HTERT-HM (cell line): ENCODE measurements around a stretch of chr18.

- RRBS: no CpG with 5 or more reads among the region's 1 CpG
These were observed 48.1 kb upstream of the L3MBTL4 start for GRCh38 chr18:6462880-6463121.

GRCh38 chr18:6752482-6752847, 22.9 kb downstream of the ARHGAP28 start:
- RRBS: no CpG with 5 or more reads among the region's 2 CpGs

GRCh38 chr18:6994769-6995402, 122.7 kb downstream of the LAMA1 start:
- RRBS: no CpG with 5 or more reads among the region's 7 CpGs

- RRBS: no CpG with 5 or more reads among the region's 18 CpGs
These were observed 42.5 kb downstream of the LRRC30 start for GRCh38 chr18:7273092-7274065.

DNA sequence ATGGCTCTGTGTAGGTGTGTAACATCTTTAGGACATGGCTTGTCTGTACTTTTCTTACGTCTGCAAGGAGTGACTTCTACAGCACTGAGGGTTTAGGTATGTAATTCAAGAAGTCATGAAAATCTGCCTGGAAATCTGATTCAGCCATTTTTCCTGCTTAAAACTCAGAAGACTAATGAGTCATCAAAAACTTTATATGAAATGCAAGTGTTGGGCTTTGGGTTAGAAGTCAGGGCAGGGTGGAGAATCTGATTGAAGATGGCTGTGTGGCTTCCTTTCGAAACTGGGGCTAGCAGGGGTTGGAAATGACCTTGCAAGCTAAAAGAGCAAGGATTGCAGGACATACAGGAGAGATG, 8.6 kb downstream of the PTPRM start:
- RRBS: no CpG with 5 or more reads among the region's 2 CpGs

DNA sequence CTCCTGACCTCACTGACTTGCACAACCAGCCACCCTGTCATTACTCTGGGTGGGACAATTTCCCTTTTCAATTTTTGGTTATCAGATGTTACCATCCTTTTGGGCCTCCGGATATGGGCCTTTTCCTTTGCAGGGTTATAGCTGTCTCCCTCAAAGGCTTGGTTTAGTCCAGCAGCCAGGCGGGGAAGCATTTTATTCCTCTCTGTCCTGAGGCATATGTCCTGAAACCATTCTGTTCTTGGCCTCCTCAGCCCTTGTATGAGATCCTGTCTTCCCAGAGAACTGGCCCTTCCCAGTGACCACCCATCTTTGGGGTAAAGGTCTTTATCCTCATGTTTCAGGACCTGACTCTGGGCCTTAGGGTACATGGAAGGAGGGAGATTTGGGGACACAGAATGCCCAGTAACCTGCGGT, 60.1 kb downstream of the PTPRM start:
- RRBS: no CpG with 5 or more reads among the region's 3 CpGs

- RRBS: no CpG with 5 or more reads among the region's 4 CpGs
These were observed 335.2 kb downstream of the PTPRM start for GRCh38 chr18:7902176-7902759.

DNA sequence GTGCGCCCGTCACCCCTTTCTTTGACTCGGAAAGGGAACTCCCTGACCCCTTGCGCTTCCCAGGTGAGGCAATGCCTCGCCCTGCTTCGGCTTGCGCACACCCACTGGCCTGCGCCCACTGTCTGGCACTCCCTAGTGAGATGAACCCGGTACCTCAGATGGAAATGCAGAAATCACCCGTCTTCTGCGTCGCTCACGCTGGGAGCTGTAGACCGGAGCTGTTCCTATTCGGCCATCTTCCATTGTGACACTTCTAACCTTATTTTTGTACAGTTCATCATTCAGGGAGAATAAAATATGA, 496.1 kb downstream of the PTPRM start:
- RRBS: no CpG with 5 or more reads among the region's 15 CpGs

- RRBS: no CpG with 5 or more reads among the region's 7 CpGs
These were observed 290.1 kb upstream of the RAB12 start for GRCh38 chr18:8318890-8319701.

DNA sequence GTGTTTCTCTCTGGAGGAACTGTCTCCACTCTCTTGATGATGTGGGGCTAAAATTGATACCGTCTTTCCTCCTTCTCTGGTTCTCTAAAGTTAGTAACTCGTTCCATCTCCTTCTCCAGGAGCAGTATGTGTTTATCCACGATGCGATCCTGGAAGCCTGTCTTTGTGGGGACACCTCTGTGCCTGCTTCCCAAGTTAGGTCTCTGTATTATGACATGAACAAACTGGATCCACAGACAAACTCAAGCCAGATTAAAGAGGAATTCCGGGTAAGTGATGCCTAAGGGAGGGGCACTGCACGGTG, 231.1 kb upstream of the RAB12 start:
- RRBS: no CpG with 5 or more reads among the region's 6 CpGs

DNA sequence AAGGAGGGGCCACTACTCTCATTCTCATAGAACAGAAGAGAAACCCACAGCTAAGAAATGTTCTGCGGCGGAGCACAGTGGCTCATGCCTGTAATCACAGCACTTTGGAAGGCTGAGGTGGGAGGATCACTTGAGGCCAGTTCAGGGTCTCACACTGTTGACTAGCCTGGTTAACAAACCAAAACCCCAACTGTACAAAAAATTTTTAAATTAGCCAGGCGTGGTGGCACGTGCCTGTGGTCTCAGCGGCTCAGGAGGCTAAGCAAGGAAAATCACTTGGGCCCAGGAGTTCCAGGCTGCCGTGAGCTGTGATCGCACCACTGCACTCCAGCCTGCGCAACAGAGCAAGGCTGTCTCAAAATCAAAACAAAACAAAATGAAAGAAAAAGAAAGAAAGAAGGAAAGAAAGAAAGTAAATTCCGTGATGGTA, 1.5 kb upstream of the RAB12 start:
- RRBS: no CpG with 5 or more reads among the region's 9 CpGs

DNA sequence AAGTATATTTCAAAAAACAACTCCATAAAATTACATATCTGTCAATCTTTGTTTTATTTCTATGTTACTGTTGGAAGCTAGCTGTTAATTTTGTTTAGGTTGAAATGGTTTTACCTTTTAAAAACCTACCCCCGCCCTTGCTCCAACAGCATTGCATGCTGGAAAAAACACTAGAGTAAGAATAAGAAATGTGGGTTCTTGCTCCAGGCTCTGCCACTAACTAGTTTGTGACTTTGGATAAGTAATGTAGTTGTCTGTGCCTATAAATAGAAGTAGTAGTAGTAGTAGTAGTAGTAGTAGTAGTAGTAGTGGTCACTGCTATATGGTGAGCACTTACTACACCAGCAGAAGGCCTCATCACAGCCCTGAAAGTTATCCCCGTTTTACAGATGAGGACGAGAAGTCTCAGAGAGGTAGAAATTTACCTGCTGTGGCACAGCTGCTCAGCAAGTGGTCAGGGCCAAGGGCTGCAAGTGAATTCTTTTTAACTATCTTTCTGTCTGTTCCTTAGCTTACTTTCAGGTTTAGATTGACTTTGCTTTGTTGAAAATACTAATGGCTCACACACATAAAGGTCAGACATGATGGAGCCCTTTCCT, 4.4 kb downstream of the RAB12 start:
- RRBS: no CpG with 5 or more reads among the region's 3 CpGs

- RRBS: no CpG with 5 or more reads among the region's 10 CpGs
These were observed 5.7 kb downstream of the RAB12 start for GRCh38 chr18:8614973-8615214.

GRCh38 chr18:8730517-8730772, 25.1 kb downstream of the MTCL1 start:
- RRBS: 4% methylated on average over 4 of the region's 11 CpGs

- RRBS: no CpG with 5 or more reads among the region's 9 CpGs
These were observed 91.8 kb downstream of the MTCL1 start for GRCh38 chr18:8797135-8797594.

GRCh38 chr18:9101625-9102259, 757 bp upstream of the NDUFV2 start:
- RRBS: no CpG with 5 or more reads among the region's 8 CpGs

GRCh38 chr18:9255109-9256225, 79.1 kb upstream of the TWSG1 start:
- RRBS: no CpG with 5 or more reads among the region's 5 CpGs

DNA sequence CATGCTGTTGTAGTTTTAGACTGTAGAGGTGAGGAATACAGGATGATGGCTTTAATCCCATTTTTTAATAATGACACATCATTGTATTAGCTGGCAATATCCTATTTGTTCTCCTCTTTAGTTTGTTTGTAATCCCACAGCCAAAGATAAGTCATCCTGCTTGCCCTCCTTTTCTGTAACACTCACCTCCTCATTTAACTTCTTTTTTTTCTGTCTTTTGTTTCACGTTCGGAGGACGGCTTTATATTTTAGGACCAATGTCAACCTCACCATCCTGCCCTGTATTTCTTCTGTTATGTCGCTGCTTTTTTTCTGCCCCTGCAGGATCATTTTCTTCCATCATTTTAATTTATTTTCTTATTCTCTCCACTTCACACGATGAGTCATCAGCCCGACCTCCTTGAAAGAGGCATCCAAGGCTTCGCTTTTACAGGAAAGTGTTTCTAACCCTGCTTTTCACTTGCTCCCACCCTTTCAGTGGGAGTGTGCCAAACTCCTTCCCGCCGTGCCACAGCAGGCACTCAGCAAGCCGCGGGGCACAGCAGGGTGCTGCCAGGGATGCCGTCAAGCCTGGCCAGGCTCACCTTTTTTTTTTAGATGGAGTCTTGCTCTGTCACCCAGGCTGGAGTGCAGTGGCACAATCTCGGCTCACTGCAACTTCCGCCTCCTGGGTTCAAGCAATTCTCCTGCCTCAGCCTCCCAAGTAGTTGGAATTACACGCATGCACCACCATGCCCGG, 11.5 kb downstream of the RAB31 start:
- RRBS: no CpG with 5 or more reads among the region's 16 CpGs

DNA sequence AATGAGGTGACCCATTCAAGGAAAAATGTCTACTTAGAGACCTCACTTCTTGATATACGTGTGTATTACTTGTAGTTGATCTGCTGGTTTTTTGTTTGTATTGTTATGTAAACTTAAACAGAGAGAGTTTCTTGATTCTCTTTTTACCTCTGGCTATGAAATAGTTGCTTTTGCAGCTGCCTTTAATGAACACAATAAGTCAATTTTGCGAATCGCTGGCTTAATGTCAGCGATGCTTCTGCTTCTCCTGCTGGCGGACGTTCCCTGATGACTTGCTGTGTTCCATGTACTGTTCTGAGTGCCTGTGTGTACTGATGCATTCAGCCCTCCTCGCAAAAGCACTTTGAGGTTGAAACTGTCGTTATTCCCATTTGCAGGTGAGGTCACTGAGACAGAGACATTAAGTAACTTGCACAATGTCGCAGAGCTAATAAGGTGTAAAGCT, 88.6 kb upstream of the TXNDC2 start:
- RRBS: no CpG with 5 or more reads among the region's 9 CpGs